ENCODE measurements around the genes LCE3B, LCE2A, SPRR1A, SNAPIN and INTS3.

DNA sequence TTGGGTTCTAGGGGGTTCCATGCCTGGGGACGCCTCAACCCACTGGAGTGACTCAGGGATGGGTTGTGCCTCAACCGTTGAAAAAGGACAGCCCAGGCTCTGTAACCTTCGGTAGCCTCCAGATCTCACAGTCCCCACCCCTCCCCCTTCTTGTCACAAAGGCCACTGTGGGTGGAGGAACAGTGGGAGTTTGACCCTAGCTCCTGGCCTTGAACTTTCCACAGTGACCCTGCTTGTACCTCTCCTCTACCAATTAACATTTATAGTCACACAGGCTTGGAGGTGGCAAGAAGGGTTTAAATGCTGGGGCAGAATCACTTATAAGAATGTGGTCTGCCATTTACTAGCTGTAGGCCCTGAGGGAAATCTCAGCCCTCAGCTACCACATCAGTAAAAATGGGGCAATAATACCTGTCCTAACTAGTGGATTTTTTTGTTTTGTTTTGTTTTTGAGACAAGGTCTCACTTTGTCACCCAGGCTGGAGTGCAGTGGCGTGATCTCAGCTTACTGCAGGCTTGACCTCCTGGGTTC, 2.8 kb upstream of the RORC start:
- RRBS, result no CpG with 5 or more reads among the region's 4 CpGs

GRCh38 chr1:152188722-152189749, 30.0 kb upstream of the RPTN start:
- RRBS, result 23% methylated on average over 19 of the region's 65 CpGs

DNA sequence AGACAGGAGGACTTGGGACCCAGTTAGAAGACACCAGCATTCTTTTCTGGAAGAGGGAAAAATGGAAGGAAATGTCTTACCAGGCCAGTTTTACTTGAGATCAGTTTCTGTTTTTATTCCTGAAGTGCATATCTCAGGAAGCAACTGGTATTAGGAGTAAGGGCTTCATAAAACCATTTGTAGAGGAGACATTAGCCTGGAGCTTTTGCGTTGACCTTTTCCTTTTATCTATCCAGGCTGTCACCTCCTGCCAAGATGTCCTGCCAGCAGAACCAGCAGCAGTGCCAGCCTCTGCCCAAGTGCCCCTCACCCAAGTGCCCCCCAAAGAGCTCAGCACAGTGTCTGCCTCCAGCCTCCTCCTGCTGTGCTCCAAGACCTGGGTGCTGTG, at the start of gene LCE3B:
LCE3B (plus strand) TSS at position 256 of the 388 bp plus-strand sequence.
- RRBS, result no CpG with 5 or more reads among the region's 1 CpG

DNA sequence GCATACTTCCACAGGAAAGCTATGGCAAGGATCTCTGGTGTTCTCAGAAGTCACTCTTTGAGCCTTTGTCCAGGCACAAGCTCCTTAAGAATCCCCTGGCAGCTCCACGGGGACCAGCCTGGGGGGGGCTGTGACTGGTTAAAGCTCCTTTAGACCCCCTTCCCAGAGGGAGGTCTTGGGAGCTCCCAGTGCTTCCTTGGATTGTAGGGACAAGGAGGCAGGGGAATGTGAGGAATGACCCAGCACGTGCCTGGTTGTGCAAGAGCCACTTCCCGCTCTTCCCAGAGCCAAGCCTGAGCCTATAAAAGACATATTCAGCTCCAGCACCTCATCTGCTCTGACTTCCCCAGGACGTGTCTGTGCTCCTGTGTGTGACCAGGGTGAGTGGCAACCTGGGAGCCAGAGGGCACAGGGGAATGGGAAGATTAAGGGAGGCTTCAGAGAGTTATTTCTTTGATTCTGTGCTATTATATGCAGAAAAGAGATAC, at the start of gene LCE2A:
LCE2A (plus strand) TSS at position 331 of the 488 bp plus-strand sequence.
- RRBS, result no CpG with 5 or more reads among the region's 4 CpGs

GRCh38 chr1:152708202-152708438, 160 bp downstream of the LCE4A start:
- RRBS, result no CpG with 5 or more reads among the region's 7 CpGs

DNA sequence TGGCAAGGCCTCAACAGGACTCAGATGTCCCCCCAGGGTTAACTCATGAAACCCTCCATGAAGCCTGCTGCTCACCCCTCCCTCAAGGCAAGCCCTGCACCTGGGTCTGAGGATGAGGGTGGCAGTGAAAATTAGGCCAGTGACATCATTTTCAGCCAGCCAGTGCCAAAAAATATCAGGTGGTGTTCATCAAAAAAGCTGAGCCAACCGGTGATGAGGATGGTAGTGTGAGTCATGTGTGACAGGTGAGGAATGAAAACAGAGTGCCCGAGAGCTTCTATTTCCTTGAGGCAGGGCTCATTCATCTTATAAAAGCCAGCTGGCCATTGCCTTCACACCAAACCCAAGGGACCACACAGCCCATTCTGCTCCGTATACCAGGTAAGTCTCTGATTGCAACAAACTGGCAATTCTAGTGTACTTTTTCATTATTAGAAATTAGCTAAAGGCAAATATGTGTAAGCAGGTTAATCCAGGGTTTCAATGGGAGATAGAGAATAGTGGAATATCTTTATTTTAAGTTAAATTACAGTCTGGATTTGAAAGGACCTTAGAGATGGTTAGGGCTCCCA, at the start of gene SPRR1A:
SPRR1A (plus strand) TSS at position 337 of the 572 bp plus-strand sequence.
- RRBS, result no CpG with 5 or more reads among the region's 3 CpGs

DNA sequence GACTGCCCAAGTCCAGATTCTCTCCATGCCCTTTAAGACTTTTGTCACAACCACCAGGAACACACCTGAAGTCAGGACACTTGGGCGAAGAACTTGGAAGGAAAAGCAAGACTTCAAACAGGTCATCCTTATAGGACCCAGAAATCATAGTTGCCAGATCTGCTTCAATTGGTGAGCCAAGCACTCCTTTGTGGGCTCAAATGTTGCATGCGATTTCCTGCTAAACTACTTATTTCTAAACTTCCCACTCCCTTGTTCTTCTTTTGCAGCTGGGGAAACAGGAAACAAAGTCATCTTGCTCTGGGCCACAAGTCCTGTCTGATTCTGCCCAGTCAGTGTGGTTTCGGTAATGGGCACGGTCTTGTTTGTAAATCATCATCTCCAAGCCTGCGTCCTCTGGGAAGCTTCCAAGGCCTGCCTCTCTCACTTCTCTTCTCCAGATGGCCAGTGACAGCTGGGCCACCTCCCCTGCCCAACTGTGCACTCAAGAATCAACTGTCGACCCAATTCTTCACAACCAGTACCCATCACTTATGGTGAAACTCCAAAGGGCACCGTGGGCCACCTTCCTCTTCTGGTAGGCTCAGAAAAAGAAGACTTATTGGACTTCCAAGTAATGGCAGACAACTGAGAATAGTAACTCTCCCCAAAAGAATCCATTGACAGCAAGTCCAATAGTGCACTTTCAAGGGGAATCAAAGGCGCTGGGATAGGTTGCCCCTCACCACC, 4.3 kb downstream of the S100A8 start:
- RRBS, result no CpG with 5 or more reads among the region's 8 CpGs

GRCh38 chr1:153515731-153516353, 19.9 kb downstream of the S100A6 start:
- RRBS, result no CpG with 5 or more reads among the region's 4 CpGs

DNA sequence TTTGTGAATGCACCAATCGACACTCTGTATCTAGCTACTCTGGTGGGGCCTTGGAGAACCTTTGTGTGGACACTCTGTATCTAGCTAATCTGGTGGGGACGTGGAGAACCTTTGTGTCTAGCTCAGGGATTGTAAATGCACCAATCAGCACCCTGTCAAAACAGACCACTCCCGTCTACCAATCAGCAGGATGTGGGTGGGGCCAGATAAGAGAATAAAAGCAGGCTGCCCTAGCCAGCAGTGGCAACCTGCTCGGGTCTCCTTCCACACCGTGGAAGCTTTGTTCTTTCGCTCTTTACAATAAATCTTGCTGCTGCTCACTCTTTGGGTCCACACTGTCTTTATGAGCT, 13.5 kb downstream of the S100A6 start:
- RRBS, result no CpG with 5 or more reads among the region's 6 CpGs

- RRBS, result no CpG with 5 or more reads among the region's 21 CpGs
Observed at GRCh38 chr1:153533155-153533619, 2.6 kb downstream of the S100A6 start.

DNA sequence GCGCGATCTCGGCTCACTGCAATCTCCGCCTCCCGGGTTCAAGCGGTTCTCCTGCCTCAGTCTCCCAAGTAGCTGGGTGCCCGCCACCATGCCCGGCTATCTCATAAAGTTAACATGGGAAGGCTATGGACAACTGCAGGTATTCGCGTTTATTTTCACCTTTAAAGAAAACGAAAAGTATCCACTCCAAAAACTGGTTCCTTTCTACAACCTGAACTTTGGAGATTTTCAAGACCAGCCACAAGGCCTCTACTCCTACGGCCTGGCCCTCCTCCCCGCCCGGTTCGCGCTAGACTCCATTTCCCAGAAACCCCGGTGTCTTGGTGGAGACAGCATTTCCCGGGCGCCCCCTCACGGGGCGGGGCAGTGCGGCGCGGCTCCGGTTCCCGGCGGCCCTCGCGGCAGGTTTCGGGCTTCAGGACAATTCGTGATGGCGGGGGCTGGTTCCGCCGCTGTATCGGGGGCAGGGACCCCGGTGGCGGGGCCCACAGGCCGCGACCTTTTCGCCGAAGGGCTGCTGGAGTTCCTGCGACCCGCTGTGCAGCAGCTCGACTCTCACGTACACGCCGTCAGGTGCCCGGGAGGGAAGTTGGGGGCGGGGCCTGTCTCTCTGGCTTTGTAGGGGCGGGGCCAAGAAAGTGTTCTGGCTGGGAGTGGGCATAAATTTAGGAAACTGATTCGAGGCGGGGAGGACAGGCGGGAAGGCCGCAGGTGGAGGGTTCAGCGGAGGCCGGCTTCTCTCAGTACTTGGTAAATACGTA, at the start of gene SNAPIN:
SNAPIN (plus strand) TSS at position 390 of the 761 bp plus-strand sequence.
- RRBS, result 1% methylated on average over 27 of the region's 57 CpGs

- RRBS, result no CpG with 5 or more reads among the region's 32 CpGs
Observed at GRCh38 chr1:153671371-153672440, 913 bp upstream of the ILF2 start.

- RRBS, result no CpG with 5 or more reads among the region's 12 CpGs
Observed at GRCh38 chr1:153677606-153678074, 848 bp upstream of the NPR1 start.

GRCh38 chr1:153679776-153680468, 1.4 kb downstream of the NPR1 start:
- RRBS, result no CpG with 5 or more reads among the region's 30 CpGs

DNA sequence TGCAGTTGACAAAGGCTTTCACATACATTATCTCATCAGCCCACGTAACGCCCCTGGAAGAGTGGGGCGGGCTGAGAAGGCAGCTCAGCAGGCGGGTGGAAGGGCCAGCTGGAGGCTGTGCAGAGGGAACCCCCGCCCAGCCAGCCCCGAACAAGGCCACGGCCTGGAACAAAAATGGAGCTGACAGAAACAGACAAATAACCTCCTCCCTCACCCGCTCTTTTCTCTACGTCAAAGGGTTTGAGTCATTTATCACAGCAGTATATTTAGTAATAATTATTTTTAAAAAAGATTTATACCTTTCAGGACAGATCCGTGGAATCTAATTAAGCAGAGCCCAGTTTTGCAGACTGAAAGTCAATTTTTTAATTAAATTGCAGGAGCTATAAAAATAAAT, 20.0 kb downstream of the NPR1 start:
- RRBS, result no CpG with 5 or more reads among the region's 10 CpGs

GRCh38 chr1:153727872-153728258, at the start of gene INTS3:
INTS3 (plus strand) TSS chr1:153728050.
- RRBS, result no CpG with 5 or more reads among the region's 22 CpGs

- RRBS, result no CpG with 5 or more reads among the region's 5 CpGs
Observed at GRCh38 chr1:153742356-153743304, 14.8 kb downstream of the INTS3 start.

GRCh38 chr1:153770463-153771139, 4.6 kb upstream of the SLC27A3 start:
- RRBS, result no CpG with 5 or more reads among the region's 12 CpGs

- RRBS, result no CpG with 5 or more reads among the region's 2 CpGs
Observed at GRCh38 chr1:153804421-153804692, 29.1 kb downstream of the SLC27A3 start.

- RRBS, result 2% methylated on average over 6 of the region's 12 CpGs
Observed at GRCh38 chr1:153921469-153921995, 1.2 kb downstream of the GATAD2B start.